ENCODE measurements around the genes GID4 and EPN2.

- PRO-cap: no peak
Observed at GRCh38 chr17:17835615-17836027, 1.2 kb downstream of the SREBF1 start.

DNA sequence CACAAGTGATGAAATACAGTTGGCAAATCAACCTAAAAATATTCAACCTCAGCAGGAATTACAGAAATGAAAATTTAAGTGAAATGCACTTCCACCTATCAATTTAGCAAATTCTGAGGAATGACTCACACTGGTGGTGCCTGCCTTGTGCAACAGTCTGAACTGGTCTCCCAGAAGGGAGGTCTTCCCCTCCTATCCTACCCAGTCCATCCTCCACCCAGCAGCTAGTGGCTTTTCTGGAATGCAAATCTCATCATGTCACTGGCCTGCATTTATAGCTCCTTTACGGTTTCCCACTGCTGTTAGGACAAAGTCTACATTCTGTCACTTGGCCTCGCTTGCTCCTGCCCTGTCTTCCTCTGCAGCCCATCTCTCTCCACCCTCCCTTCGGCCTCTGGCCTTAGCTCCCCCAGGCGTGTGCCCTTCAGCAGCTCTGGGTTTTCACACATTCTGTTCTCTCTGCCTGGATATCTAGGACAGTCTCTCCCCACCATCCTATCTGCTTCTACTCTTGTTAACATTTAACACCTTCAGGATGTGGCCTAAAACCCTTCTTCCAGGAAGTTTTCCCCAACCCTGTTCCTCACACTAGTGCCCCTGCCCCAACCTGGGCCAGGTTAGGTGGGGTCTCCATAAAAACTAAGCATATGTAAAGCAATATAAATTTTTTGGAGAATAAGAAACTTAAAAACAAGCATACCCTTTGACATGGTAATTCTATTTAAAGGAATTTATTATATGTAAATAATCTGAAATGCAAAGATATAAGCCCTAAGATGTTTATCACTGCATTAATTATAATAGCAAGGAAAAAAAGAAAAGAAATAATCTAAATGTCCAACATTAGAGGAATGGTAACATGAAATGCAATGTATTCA, 36.2 kb downstream of the TOM1L2 start:
- PRO-cap: no peak

DNA sequence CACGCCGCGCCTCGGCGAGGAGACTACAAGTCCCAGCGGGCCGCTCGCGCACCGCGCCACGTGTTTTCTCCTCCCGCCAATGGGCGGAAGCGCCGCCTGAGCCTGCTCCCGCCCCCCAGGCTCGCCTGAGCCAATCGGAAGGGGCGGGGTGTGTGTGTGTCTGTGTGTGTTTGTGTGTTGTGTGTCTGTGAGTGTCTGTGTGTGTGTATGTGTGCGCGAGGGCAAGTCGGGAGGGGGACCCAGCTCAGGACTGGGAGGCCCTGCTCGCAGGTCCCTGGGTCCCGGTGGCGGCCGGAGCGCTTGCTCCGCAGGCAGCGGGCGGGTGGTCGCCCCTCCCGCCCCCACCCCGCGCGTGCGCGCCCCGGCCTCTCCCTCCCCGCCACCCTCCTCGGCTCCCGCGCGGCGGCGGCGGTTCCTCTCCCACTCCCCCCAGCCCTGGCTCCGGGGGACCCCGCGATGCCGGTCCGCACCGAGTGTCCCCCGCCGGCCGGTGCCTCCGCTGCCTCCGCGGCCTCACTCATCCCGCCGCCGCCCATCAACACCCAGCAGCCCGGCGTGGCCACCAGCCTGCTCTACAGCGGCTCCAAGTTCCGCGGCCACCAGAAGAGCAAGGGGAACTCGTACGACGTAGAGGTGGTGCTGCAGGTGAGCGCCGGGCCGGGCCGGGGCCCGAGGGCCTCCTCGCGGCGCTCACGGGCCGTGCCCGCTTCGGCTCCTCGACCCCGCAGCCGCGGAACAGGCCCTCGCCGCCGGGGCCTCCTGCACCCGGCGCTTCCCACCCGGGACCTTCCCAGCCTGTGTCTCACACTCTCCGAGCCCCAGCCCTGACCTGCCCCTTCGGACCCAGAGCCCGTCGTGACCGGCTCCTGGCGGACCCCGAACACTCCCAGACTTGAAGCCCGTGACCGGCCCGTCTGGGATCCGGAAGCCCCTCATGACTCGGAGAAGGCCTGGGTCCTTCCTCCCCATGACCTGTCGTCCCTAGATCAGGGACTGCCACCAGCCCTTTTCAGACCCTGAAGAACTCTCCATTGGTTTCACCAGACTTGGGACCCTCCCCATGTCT, at the start of gene GID4:
TSS of gene GID4 (plus strand) at position 151 of the 1,066 bp plus-strand sequence.
- PRO-cap: bidirectional peak, plus-strand start at position 224 of the sequence, minus-strand start outside the sequence

DNA sequence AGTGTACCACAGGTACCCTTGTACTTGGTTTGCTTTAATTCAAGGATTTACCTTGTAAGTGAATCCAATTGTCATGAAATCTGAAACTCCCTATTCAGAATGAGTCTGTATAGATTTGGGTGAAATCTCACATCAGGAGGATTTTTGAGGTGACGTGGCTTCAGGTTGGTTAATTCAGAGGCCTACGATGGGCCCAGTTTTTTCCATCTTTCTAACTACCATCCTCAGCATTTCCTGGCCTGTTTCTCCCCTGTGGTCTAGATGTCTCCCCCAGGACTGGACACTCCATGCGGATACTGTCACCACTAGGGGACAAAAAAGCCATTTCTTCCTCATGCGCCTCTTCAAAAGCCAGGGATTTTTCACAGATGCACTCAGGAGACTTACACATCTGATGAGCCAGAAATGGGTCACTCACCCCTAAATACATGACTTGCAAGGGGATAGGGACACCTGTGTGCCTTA, 4.7 kb downstream of the GID4 start:
- PRO-cap: no peak

- PRO-cap: no peak
Observed at GRCh38 chr17:18109228-18109694, 705 bp downstream of the MYO15A start.

GRCh38 chr17:18117451-18117912, 8.9 kb downstream of the MYO15A start:
- PRO-cap: no peak

DNA sequence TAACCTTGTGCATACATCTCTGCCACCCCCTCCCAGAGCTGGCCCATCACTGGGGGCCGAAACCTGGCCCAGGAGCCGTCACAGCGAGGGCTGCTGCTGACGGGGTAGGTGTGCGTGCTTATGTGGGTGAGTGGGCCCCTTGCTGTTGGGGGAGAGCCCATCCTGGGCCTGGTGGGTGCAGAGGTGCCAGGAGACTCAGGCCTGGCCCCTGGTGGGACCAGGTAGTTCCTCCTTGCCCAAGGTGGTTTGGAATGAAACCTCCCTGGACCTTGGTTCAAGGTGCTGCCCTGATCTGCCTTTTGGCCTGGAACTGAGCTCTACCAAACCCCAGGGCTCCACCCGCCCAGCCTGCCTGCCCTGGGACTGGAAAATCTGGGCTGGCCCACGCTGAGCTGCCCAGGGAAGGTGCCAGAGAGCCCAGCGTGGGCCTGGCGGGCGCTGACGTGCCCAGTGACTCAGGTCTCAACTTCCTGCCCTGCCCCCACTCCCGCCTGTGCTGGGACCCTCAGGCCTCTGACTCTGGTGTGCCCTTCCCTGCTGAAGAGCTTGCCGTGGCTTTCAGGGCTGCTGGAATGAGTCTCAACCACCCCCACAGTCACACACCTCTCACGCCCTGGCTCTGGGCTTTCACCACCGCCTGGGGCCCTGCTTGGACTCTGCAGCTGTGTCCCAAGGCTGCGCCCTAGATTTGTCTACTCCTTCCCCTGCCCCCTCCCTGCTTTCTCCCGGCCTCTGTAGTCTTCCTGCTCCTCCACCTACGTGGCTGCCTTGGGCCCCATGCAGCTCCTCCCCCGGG, 10.2 kb downstream of the LLGL1 start:
- PRO-cap: no peak

- PRO-cap: no peak
Observed at GRCh38 chr17:18955652-18955851, 3.6 kb downstream of the SLC5A10 start.

DNA sequence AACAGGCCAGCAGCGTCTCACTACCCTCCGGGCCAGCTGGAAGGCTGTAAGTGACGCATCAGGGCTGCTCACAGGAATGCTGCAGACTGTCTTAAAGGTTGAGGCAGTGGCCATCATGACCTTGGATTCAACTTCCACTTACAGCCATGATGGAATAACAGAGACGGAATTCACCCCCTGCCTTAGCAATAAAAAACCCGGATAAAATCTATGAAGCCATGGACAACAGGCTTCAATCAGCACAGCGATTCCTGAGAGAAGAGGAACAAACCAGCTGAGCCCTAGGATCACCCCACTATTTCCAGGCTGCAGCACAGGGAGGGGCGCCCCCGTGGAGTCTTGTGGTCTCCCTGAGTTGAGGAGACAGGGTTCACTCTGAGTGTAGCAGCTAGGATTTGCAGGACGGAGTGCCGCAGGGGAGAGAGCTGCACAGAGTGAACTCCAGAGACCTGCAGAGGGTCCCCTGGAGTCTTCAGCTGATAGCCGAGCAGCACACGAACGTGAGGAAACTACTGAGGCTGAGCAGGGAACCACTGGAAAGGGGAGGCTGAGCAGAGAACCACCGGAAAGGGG, 10.5 kb downstream of the FAM83G start:
- PRO-cap: no peak

- PRO-cap: no peak
Observed at GRCh38 chr17:19021400-19022018, 16.9 kb upstream of the FAM83G start.

DNA sequence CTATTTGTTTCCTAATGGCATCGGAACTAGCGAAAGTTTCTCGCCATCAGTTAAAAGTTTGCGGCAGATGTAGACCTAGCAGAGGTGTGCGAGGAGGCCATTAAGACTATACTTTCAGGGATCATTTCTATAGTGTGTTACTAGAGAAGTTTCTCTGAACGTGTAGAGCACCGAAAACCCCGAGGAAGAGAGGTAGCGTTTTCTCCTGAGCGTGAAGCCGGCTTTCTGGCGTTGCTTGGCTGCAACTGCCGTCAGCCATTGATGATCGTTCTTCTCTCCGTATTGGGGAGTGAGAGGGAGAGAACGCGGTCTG, 15.0 kb upstream of the GRAP start:
- PRO-cap: no peak

GRCh38 chr17:19236979-19238039, at the start of gene EPN2:
EPN2 (plus strand) TSS chr17:19237366.
- PRO-cap: no peak

- PRO-cap: unidirectional peak, minus-strand start at chr17:19238299
Observed at GRCh38 chr17:19238040-19238837, 1.1 kb downstream of the EPN2 start.

DNA sequence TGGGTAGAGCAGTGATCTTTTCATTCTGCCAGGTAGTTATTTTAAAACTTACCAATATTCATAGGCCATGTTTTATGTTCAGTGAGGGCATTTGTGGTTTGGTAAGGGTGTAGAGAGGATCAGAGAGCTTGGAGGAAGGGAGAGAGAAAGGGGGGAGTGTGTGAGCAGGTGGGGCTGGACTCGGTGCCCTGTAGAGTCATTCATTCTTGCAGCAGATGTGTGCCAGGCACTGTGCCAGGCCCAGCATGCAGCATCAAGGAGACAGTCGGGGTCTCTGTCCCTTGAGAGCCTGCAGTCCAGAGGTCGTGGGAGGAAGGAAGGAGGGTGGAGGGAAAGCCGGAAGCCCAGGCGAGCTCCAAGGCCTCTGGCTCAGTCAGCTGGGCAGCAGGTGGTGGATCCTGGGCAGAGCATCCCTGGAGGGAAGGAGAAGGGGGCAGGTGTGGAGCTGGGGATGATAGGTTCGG, 27.4 kb downstream of the EPN2 start:
- PRO-cap: no peak

DNA sequence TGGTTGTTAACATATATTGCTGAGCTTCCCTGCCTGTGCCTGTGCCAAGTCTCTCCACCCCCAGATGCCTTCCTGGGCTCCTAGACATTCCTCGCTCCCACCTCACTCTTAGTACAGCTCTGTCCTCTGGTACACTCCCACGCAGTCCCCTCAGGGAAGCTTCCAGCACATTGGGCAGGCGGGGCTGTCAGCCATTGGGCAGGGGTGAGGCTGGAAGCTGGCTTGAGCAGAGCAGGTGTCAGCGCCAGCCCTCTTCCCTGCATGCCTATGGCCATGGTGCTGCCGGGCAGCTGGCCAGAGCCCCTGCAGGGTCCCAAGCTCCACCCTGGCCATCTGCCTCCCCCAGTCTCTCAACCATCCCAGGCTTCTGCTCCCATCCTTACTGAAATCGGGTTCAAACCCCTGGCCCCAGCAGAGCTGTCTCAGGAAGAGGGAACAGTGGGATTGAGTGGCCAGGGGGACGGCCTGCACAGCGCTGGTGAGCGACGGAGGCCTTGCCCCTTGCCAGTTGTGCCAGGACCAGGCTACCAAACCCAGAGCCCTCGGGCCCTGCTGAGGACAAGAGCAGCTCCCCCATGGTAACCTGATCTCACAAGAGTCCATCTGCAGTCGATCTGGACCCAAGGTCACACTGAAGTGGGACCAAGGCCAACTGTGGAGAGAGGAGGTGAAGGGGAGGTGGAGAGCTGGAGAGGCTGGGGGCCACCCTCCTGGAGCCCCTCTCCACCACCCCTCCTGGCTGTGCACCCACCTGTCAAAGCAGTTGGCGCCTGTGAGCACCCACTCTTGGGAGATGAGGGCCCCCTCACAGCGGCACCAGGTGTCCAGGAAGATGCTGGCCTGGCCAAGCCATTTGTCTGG, 2.4 kb upstream of the B9D1 start:
- PRO-cap: no peak

GRCh38 chr17:19544864-19545231, 11.2 kb downstream of the SLC47A1 start:
- PRO-cap: no peak

DNA sequence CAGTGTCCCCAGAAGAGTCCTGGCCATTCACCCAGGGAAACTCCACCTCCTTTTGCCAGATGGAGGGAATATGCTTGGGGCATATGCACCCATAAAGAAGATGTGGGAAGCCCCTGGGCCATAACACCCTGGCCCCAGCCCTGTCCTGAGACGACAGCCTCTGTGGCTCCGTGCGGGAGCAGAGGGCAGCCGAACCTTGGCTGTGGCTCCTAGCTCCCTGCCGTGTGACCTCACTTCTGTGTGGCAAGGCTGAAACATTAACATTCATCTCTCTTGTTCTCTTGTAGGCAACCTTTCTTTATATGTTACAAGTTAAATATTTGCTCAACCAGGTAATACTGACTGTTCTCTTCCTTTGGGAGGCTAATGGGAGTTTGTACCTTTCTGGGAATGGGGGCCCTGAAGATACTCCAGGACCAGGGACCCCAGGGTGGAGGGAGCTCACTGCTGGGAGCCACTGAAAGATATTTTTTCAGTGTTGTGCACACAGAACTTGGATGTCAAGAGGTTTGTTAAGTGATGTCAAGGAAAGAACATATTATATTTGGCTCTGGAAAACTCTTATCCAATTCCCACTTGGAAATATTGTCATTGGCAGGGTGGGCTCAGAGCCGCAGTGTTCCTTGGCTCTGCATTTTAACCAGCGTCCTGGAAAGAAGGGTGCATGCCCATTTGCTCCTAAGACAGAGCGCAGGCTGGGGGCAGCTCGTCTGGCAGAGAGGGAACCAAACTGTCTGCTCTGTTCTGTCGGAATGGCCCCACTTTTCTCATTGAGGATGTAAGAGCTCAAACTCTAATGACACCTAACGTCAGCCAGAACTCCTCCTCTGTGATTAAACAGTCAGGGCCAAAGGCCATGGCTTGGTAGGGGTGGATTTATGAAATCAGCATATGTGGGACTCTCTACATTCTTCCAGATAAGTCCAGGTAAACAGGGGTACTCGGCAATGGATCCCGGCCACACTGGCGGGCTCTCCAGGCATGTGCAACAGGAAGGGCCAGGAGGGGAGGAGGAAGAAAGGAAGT, 17.8 kb downstream of the SLC47A1 start:
- PRO-cap: no peak

DNA sequence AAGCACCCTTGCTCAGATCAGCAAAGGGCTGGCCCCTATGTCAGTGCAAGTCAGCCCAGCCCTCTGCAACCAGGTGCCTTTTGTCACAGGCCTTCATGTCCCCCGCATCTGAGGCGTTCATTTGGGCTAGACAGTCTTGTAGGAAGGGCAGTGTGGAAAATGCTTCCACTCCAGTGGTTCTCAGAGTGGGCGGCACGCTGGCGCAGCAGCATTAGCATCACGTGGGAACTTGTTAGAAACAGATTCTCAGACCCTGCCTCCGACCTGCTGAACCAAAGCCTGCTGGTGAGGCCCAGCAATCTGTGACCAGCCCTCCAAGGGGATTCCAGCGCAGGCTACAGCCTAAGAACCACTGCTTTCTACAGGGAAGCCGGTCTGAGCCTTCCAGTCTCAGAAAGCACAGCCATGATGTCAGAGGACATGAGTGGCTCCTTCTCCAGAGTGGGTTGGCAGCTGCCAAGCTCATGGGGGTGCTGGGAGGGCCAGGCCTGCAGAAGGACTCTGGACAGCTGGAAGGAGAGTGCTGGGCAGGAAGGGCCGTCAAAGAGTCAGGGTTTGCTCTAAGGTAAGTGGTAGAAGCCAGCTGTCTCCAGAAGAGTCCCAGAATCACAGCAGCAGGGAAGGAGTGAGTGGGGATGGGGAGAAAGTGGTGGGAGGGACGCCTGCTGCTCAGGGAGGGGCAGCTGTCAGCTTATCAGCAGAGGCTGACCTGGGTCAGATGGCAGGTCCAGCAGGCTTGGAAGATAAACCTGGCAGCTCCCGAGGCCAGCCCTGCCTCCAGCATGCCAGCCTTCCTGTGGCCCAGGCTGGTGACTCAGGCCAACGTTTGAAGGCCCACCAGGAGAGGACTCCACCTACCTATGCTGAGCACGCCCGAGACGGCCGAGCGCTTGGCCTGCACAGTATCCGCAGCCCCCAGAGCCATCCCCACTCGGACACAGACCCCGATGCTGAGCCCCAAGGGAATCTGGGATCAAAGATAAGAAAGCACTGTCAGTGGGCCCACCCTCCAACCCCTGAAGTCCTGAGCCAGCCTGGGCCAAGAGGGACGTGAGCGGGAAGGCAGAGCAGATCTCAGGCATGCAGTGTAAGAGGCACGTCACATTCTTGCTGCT, 12.8 kb downstream of the SLC47A2 start:
- PRO-cap: no peak

DNA sequence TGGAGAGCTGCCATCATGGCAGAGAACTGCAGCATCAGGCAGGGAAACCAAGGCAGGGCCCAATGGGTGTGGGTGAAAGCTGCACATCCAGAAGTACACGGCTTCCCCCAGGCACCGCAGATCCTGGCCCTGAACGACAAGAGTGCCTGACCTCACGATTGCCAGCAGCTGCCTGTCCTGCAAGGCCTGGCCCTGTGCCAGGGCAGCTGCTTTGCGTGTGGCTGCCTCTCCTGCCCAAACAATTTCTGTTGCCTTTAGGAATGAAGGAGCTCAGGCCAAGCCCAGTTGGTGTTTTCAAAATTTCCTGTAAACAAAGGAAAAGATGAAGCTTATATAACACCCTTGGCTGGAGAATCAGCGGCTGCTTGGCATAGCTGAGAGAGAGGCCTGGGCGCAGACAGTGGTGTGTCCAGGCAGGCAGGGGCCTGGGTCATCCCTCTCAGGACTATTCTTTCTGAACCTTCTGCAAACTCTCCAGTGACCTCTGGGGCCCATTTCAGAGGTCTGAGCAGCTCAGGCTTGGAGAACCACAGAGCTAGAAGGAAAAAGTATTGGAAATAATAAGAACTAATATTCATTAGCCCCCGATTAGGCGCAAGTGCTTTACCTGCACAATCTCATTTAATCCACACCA, 11.8 kb upstream of the SLC47A2 start:
- PRO-cap: no peak

DNA sequence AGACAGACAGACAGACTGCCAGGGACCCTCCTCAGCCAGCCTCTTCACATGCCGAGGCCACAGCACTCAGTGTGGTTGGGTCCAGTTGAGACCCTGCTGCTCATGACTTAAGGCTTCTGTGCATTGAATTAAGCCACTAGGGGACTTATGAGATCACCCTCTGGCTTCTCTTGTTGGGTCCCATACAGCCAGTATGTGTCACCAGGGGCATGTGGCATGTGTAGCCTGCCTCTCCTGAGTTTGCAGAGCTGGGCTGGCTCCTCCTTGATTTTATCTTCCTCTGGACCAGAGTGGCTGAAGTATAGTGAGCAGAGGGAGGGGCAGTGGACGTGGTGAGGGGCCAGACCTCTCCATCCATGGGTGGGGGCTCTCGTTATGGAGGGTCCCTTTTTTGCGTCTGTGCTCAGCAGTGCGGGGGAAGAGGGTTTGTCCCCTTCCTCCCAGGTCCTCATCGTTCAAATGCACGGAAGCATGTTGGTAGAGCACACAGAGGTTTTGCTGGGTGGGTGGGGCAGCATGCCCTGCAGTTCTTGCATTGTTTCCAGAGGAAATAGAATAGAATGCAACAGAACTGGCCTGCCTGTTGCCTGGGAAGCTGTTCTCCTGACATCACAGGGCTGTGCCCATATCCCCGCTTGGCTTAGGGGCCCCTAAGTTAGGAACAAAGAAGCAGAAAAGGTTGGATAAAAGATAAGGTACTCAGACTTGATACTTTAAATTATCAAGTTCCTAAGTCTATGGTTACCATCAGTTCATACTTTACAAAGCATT, 77.4 kb downstream of the SPECC1 start:
- PRO-cap: no peak